ENCODE measurements around the genes EPC2 and RIF1.

GRCh38 chr2:148545323-148545979 lies 99.1 kb upstream of the EPC2 start:
- PRO-cap = no peak
- RAMPAGE, long total RNA, 2 experiments = no peak in any of the 2 experiments

DNA sequence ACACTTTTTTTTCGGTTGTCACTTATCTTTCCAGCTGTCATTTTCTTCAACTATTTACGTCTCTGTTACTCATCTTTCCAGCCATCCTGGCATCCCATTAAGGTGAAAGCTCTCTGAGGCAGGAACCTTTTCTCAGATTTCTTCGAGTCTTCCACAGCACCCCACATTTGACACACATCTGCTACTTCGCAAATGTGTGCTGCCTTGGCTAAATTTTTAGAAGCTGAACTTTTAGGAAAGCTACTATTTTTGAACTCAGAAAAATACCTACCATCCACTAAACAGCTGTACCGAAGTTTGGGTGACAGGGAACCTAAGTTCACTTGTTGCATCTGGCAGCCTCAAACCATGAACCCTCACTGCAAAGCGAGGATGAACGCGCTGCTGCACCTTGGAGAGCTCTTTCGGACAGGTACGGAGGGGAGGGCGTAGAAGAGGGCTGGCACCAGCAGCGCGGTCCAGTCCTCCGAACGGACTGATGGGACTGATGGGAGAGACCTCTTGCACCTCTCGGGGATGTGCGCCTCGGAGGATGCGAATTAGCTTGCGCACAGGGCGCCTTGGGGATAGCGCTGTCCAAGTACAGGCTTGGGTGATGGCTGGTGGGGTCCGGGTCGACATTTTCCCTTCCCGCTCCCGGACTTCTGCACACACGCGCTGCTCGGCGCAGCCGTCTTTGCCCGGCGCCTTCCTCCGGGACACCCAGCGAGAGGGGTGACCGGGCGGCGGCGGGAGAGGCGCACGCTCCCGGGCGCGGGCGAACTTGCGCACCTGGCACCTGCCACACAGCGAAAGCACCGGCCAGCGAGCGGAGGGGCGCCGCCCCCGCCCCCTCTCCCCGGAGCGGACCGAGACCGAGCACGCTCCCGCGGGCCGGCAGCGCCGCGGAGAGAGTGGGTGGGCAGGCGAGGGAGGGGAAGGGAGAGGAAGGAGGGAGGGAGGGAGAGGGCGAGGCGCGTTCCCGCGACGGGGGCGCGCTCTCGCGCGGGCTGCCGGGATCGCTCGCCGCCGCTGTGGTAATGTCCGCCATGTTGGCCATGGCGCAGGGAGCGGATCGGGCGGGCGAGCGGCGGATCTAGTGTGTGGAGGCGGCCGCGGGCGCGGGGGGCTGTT lies at the start of gene EPC2:
Gene EPC2, plus strand, starts transcription at position 1,016 of the 1,113 bp plus-strand sequence.
- PRO-cap = bidirectional peak, plus-strand start at position 1,019 of the sequence, minus-strand start at position 895 of the sequence
- RAMPAGE, long total RNA, 2 experiments = no peak in any of the 2 experiments

GRCh38 chr2:149002880-149003329 lies 35.6 kb upstream of the LYPD6B start:
- PRO-cap = no peak
- RAMPAGE, long total RNA, 2 experiments = no peak in any of the 2 experiments

- PRO-cap = no peak
- RAMPAGE, long total RNA, 2 experiments = no peak in any of the 2 experiments
Measured at GRCh38 chr2:149166955-149167491, 128.5 kb downstream of the LYPD6B start.

- PRO-cap = no peak
- RAMPAGE, long total RNA, 2 experiments = no peak in any of the 2 experiments
Measured at GRCh38 chr2:149422401-149422847, 92.0 kb downstream of the LYPD6 start.

DNA sequence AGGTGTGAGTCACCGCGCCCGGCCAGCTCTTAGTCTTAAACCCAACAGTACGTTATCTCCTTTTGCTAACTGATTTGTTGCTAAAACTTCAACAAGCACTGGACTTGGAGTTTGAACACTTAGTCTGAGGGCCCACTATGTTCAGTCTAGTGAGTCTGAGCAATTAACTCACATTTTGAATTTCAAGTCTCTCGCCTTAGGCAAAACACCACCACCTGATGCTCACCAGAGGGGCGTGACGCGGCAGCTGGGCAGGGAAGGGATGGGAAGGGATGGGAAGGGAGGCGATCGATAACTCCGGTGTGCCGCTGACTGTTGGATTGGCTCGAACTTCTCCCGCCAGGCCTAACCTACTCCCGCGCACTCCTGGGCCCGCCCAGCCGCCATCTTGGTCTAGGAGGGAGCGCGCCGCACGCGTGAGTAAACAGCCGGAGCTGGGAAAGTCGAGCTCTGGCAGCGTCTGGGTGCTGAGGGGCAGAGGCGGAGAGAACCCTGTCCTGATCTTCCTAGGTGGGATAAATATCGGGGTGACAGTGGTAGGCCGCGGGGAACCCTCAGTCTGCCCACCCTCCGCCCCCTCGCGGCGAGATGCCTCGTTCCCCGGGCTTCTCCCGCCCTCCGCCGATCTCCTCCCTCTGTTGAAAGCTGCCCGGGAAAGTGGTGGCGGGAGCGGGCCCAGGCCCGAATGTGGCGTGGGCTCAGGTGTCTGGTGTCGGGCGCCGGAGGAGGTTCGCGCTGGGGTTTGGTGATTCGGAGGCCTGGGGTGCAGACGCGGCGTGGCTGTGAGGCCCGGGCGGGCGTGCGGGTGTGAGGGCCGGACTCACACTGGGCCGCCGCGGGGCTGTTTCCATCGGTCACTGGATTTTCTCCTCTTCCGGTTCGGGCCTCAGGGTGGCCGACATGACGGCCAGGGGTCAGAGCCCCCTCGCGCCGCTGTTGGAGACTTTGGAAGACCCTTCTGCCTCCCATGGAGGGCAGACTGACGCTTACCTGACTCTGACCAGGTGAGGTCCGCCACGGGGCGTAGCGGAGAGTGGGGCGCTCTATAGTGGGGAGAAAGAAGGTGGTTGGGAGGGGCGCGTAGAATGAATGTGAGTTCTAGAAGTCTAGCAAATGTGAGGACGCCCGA lies at the start of gene RIF1:
Gene RIF1, plus strand, starts transcription at position 379 of the 1,129 bp plus-strand sequence.
- PRO-cap = unidirectional peak, plus-strand start at position 379 of the sequence
- RAMPAGE, long total RNA, 2 experiments = start-site peak on the plus strand in 1 of 2 experiments, centred at position 406 of the sequence, 1,247 reads per replicate

DNA sequence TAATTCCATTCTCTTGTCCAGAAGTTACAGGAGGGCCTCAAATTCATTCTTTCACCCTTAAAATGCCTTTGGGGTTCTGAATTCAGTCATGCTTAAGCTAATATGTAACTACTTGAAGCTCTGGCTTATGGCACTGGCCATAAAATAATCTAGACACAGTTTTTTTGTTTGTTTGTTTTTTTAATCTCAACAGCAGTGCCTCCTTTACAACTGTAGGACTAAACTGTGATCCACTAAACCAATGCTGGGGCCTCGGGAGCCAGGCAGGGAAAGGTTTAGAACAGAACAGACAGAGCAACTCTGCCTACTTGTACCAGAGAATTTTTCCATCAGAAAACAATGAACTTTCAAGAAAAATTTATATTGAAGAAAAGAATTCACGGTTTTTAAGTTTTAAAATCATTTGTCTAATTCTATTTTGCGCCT lies 1.7 kb downstream of the STAM2 start:
- PRO-cap = no peak
- RAMPAGE, long total RNA, 2 experiments = no peak in any of the 2 experiments

DNA sequence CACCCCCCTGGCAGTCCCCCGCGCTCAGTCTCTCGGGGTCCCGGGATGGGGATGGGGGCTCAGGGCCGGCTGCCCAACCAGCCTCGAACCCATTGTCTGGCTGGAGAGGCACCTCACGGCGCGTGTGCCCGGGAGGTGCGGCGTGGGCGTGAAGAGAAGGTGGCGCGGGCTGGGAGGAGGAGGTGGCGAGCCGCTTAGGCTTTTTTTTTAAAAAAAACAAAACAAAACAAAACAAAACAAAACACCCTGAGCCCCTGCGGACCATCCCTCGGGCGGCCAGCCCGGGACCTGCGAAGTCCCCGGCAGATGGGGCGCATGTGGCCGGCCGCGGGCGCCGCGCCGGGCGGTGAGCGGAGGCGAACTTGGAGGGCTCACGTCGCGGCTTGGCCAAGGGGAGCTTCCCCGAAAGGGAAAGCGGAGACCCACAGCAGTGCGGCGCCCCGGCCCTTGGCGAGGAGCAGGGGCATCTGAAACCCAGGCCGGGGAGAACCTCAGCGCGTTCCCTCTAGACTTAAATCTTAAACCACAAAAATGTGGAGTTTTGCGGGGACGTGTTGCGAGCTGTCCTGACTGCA lies 993 bp downstream of the FMNL2 start:
- PRO-cap = no peak
- RAMPAGE, long total RNA, 2 experiments = no peak in any of the 2 experiments

- PRO-cap = no peak
- RAMPAGE, long total RNA, 2 experiments = no peak in any of the 2 experiments
Measured at GRCh38 chr2:152367967-152368622, 33.1 kb downstream of the FMNL2 start.

- PRO-cap = no peak
- RAMPAGE, long total RNA, 2 experiments = no peak in any of the 2 experiments
Measured at GRCh38 chr2:152421031-152422064, 86.4 kb downstream of the FMNL2 start.

GRCh38 chr2:152432053-152432954 lies 97.3 kb downstream of the FMNL2 start:
- PRO-cap = no peak
- RAMPAGE, long total RNA, 2 experiments = no peak in any of the 2 experiments

GRCh38 chr2:152499672-152500523 lies 164.9 kb downstream of the FMNL2 start:
- PRO-cap = no peak
- RAMPAGE, long total RNA, 2 experiments = no peak in any of the 2 experiments

GRCh38 chr2:152594796-152595309 lies 122.4 kb downstream of the PRPF40A start:
- PRO-cap = no peak
- RAMPAGE, long total RNA, 2 experiments = no peak in any of the 2 experiments

GRCh38 chr2:152611753-152612041 lies 105.6 kb downstream of the PRPF40A start:
- PRO-cap = no peak
- RAMPAGE, long total RNA, 2 experiments = no peak in any of the 2 experiments

- PRO-cap = no peak
- RAMPAGE, long total RNA, 2 experiments = no peak in any of the 2 experiments
Measured at GRCh38 chr2:152625029-152625660, 92.1 kb downstream of the PRPF40A start.

- PRO-cap = no peak
- RAMPAGE, long total RNA, 2 experiments = no peak in any of the 2 experiments
Measured at GRCh38 chr2:152631876-152632389, 85.3 kb downstream of the PRPF40A start.

DNA sequence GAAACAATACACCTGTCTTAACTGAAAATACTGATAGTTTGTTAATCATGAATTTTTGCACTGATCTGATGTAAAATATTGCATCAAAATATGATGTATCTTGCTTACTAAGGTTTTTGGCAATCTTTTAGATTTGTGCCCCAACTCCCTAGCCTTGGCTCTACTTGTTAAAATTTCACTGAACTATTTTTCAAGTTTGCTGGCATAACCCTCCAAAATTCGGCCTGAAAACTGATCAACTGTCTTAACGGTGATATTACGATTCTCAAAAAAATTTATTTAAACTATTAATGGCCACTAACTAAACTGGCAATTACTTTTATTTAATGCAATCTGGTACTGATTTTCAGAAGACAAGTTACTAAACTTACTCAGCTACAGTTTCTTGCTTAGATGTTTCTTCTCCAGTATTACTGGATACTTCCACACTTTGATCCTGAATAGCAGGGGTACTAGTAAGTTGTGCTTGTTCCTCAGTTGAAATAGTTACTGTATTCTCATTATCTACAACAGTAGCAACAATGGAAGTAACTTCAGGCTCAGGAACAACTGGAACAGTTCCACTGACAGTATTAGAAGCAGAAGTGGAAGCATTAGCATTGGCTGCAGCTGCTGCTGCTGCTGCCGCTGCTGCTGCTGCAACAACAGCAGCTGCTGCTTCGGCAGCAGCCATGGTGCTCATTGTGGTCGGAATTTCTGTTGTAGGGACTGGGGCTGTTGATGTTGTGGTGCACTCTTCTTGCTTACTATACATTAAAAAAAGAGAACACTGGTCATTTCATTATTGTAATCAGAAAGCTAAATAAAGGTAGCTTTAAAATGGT lies 41.0 kb downstream of the PRPF40A start:
- PRO-cap = no peak
- RAMPAGE, long total RNA, 2 experiments = no peak in any of the 2 experiments

- PRO-cap = no peak
- RAMPAGE, long total RNA, 2 experiments = no peak in any of the 2 experiments
Measured at GRCh38 chr2:152707251-152707877, 9.9 kb downstream of the PRPF40A start.

DNA sequence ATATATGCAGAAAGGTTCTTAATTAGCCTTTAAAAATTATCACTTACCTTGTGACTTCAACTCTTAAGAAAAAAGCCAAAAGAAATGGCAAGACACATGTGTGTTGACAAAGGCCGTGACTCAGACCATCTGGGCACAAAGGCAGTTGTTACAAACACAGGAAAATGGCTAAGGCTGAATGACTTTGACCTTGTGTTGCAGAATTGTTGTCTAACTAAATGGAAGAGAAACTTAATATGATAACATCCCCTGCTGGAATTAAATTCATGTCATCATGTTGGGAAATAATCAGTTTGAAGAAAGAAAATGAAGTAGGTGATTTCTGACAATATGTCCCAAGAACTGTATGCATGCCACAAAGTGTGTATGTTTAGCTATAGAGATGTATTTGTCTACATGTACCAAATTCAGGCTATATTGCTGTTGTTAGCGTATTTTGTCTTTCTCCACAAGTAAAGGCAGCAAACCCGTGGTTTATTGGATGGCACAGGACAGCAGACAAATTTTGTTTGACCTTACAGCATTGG lies 108.6 kb downstream of the ARL6IP6 start:
- PRO-cap = no peak
- RAMPAGE, long total RNA, 2 experiments = no peak in any of the 2 experiments

GRCh38 chr2:153403267-153404430 lies 74.9 kb downstream of the RPRM start:
- PRO-cap = no peak
- RAMPAGE, long total RNA, 2 experiments = no peak in any of the 2 experiments

Data from breast epithelium (tissue), 2 donors.